Ureter (tissue), 1 donor: ENCODE measurements around a stretch of chr3.

DNA sequence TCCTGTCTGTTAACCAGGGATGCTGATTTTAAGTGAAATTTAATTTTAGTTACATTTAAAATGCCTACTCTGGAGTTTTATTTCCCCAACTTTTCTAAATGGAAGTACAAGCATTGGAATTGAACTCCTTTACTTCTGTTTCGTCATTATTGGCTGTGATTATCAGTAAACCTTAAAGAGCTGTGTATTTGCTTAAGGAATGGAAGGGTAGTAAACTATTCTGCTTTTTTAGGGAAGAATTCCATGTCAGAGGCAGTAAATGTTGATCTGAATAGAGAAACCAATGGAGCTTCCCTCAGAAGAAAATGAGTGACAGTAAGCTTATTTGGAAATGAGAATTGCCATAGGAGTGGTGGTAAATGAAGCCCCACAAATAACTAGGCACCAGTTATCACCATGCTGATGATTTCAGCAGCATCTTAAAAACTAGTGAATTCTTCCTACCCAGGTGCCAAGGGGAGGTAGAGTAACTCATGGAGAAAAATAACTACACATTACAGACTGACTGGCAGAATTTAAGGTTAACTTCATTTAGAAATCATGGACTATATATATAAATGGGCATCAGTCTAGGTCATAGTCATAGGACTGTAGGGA lies 20.9 kb downstream of the TSC22D2 start:
- PRO-cap = no peak

GRCh38 chr3:150451216-150452173 lies 43.4 kb downstream of the TSC22D2 start:
- PRO-cap = no peak

- PRO-cap = no peak
These were observed 50.7 kb downstream of the TSC22D2 start for GRCh38 chr3:150458655-150459324.

GRCh38 chr3:150607262-150607839 lies 4.2 kb downstream of the SELENOT start:
- PRO-cap = no peak

GRCh38 chr3:150742212-150742665 lies 20.7 kb downstream of the SIAH2 start:
- PRO-cap = no peak

DNA sequence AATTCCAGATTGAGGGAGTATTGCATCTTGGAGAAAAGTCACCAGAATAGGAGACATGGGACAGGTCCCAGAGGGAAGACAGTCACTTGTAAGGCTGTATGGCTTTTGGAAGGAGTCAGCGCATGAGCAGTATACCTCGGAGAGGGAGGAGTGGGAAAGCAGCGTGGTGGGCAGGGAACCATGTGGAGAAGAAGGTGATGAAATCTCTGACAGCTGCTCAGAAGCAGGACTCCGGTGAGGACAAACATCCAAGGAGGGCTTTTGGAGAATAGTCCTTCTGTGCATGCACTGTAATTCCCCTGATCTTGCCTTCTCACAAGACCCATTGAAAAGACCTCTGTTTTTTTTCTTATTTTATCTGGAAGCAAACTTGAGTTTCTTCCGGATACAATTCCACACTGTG lies 29.2 kb upstream of the SIAH2 start:
- PRO-cap = no peak

- PRO-cap = no peak
These were observed 467 bp upstream of the MED12L start for GRCh38 chr3:151084999-151085394.

GRCh38 chr3:151281772-151282236 lies 3.5 kb upstream of the P2RY14 start:
- PRO-cap = no peak

- PRO-cap = no peak
These were observed 116.4 kb upstream of the MBNL1 start for GRCh38 chr3:152152324-152152780.

- PRO-cap = no peak
These were observed 76.7 kb upstream of the MBNL1 start for GRCh38 chr3:152192034-152192523.

DNA sequence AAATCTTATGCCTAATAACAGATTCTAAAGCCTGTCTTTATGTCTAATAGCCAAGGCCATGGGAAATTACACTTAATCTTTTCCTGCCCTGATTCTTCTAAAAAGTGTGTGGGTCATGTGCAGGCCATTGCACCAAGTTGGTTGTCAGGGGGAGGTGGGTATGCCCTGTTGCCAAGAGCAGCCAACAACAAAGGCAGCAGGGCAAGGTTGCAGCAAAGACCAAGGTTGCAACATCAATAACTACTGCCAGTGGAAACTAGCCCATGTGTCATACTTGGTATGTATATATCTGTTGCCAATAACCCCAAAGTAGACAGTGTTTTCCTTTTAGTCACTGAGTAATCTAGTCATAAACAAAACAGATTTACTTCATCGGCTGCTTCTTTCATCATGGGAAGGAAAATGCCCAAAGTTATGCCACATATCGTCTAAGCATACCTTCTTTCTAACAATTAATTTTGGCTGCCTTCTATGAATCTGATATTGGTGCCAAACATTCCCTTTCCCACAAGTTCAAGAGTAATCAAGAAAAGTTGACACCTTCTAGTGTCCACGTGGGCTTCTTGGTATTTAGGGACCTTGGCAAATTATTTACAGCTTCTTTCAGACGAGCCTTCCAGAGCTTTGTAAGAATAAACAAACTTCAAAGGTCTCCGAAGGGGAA lies 10.2 kb upstream of the MBNL1 start:
- PRO-cap = no peak

- PRO-cap = no peak
These were observed 1.2 kb downstream of the MBNL1 start for GRCh38 chr3:152269772-152270559.

DNA sequence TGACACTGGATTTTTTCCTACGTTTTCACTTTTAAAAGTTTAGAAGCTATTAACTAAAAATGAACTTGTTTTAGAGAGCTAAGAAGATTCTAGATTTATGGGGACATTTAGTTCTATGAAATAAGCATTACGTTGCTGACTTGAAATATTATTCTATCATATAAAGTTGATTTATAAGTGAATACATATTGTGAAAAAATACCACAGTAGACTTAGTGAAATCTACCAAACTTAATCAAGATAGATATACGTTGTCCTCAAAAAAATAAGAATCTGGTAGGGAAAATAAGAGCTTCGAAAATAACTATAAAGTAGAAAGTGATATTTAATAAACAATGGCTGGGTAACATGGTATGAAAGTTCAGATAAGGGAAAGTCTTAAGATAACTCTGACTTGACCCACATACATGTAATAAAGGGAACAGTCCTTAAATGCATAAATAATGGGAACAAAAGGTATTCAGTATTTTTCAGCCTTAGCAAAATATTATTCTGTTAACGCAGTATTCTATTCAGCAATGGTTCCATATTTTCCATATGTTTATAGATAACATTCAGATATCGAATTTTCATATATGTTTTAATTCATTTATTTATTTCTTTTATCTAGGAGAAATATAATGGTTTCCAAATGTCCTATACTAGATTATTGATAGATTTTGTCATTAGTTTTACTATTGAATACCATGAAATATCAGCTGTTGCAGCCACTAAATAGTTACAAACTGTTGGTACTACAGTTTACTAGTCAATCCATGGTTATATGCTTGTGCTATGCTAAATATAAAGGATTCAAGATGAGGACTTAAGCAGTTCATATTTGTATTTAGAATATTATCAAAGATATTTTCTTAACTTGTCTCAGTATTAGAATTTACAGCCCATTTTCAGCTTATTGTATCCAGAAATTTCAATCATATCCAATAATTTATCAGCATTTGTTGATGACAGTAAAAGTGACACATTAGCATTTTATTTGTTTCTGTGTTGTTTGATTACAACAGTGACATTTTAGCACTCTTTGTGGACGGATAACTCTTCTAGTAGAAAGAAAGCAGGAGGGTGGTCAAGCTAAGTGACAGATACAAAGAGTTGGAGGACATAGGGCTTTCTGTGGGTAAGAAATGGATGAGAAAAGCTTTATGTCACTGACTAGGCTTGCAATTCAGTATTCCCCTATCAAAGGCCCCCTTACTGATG lies 5.8 kb downstream of the MBNL1 start:
- PRO-cap = no peak

- PRO-cap = no peak
These were observed 11.7 kb downstream of the MBNL1 start for GRCh38 chr3:152280391-152280869.

DNA sequence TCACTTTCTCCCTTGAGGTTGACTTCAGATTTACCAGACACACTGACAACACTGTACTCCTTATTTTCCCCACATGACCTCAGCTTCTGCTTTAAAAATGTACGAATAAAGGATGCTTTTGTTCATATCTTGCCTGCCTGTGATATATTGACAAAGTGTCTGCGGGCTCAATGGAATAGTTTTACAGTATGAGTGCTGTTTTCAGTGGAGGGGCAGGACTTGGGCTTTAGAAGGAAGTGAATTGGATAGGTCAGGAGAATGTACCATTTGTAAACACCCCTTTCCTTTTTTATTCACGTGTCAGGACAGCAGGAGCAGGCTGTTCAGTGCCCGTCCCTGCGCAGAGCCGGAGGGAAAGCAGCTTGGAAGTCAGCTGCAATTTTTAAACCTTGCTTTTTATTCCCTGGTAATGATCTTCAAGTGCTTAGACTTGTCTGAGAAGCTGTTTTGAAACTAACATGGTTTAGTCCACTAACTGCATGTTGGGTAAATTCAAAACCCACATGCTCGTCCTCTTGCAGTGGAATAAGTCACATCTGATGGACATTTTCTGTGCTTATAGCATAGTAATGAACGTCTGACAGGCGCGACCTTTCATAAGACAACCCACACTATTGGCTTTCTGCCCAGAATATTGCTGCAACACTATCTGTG lies 29.9 kb downstream of the MBNL1 start:
- PRO-cap = unidirectional peak, plus-strand start at position 341 of the sequence

- PRO-cap = no peak
These were observed 37.2 kb downstream of the MBNL1 start for GRCh38 chr3:152305503-152306823.

- PRO-cap = no peak
These were observed 79.8 kb downstream of the MBNL1 start for GRCh38 chr3:152348119-152349403.

DNA sequence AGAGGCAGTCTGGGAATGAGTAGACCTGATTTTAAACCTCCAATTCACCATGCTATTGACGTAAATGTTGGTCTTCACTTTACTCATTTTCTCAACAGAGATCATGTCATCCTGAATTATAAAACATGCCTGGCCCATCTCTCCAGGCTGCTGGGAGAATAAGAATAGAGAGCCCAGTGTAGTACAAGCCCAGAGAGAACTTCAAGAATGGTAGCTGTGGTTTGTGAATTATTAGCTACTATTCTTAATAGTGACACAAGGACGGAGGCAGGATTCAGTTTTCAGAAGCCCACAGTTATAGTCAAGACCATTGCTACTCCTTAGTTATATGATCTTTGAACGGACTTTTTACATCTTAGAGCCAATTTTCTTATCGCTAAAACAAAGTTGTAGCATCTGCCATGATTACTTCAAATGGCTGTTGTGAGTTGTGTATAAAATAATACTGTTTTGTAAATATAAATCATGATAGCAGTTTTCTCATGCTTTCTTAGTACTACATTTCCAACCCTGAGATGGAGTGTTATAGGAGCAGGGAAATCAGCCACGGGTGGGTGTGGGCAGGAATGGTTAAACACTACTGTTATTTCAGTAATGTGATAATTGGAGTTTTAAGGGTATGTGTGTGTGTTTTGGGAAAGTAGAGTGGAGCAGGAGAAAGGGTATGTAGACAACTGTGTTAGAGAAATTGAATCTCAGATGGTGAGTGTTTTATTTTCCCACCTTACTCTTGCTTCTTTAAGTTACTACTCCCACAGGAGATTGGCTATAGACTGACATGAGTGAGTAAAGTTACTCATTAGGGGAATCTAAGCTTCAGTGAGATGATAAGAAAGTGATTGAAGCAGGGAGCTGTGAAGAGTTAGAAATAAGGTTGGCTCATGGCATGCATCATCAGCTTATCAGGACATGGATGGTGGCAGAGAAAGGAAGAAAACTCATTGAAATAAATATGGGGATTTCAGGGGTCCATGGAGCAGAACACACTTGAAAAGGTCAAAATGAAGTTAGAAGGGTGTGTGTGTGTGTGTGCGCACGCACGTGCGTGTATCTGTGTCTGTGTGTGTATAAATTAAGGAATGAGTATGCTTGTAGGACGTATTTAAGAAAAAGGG lies 88.6 kb downstream of the MBNL1 start:
- PRO-cap = no peak

GRCh38 chr3:152428230-152428977 lies 159.7 kb downstream of the MBNL1 start:
- PRO-cap = no peak

GRCh38 chr3:152835291-152836269 lies 649 bp downstream of the P2RY1 start:
- PRO-cap = bidirectional peak, plus-strand start at chr3:152835564, minus-strand start at chr3:152835436